Fibroblast of villous mesenchyme (primary cell): ENCODE measurements around the gene TLX2.

GRCh38 chr2:73839549-73840103 lies 10.9 kb downstream of the STAMBP start:
- CAGE, long polyA plus RNA: no peak

DNA sequence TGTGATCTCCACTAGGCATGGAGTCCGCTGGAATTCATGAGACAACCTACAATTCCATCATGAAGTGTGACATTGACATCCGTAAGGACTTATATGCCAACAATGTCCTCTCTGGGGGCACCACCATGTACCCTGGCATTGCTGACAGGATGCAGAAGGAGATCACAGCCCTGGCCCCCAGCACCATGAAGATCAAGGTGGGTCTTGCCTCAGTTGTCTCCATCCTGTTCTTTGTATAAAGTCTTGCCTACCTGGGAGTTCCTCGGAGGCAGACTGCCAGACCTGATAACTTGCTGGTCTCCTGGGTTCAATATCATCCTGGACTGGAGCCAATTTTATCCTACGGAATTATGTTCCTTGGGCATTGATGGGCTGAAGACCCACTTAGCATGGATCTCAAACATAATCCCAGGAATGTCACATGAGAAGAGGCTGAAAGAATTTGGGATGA lies 10.1 kb upstream of the DGUOK start:
- CAGE, long polyA plus RNA: no peak

DNA sequence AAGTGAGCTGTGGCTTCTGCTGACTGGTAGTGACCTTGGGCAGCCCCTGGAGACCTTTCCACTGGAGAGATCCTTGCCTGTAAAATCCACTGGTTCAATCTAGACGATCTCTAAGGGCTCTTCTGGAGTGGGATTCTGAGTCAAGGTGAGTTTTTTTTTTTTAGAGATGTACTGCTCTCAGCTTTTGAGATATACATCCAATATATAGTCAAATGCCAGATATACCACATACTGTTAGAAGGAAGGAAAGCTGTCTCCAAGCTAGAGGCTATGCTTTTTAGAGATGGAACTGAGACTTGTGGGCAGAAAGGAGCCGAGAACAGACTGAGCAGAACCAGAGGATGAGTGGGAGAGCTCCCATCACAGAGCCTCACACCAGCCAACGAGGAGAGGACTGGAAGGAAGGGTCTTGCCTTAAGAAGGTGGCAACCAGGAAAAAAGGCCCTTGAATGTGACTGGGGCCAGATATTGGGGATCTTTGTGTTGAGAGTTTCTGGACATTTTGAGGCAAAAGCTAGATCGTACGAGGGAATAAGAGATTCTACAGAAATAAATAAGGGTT lies 24.7 kb downstream of the DGUOK start:
- CAGE, long polyA plus RNA: no peak

DNA sequence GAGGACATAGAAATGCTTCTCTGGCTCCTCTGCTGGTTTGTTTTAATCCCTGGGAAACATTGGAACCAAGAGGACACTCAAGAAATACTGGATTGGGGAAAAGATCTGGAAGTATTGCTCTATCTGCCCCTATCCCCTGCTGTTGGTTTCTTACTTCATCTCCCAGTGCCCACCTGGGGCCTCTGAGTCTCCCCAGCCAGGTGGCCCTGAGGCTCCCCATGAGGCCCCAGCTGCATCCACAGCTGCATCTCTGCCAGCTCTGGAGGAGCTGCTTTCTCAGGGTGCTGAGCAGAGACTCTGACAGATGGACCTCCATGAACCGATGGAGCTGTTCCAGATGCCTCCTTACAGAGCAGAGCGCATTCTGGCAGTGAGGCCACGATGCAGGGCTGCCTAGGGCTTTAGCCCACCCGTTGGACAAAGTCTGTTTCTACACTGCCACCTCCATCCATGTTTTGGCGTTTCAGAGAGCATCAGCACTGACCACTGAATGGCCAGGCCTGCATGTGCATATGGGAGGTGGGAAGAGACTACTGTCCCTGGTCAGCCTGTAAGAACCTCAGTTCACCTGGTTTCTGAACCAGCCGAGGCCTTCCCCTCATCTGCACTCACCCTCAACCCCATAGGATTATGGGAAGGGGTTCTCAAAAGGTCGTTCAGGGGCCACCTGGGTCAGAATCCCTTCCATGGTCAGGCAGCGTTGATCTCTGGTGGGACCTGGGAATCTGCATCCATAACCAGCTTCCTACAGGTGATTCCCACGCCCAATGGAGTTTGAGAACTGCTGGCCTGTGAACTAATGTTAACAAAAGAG lies 36.5 kb downstream of the TET3 start:
- CAGE, long polyA plus RNA: no peak

GRCh38 chr2:74105872-74106282 lies 41.8 kb downstream of the BOLA3 start:
- CAGE, long polyA plus RNA: no peak

DNA sequence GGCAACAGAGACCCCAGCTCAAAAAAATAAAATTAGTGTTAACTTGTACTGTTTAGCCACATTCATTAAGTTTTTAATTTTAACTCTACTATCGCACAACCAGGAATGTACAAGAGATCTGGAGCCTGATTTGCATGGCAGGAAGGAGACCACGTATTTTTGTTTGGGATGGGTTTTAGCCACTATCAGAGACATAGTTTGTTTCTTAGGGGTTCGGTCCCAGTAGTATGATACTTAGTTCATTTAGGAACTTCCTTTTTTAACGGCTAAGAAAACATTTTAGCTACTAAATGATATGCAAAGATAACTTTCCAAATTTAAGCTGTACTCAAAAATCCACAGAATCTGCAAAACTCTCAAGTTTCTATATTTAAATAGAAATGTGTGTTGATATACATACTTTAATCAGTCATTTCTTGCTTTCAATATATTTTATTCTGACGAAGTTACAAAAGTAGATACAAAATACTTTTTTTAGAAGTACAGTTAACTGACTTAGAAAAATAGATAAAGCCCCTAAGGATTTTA lies 4.5 kb upstream of the BOLA3 start:
- CAGE, long polyA plus RNA: no peak

- CAGE, long polyA plus RNA: no peak
Observed at GRCh38 chr2:74198770-74199416, 478 bp downstream of the MTHFD2 start.

GRCh38 chr2:74349686-74350070 lies 6.5 kb upstream of the SLC4A5 start:
- CAGE, long polyA plus RNA: no peak

DNA sequence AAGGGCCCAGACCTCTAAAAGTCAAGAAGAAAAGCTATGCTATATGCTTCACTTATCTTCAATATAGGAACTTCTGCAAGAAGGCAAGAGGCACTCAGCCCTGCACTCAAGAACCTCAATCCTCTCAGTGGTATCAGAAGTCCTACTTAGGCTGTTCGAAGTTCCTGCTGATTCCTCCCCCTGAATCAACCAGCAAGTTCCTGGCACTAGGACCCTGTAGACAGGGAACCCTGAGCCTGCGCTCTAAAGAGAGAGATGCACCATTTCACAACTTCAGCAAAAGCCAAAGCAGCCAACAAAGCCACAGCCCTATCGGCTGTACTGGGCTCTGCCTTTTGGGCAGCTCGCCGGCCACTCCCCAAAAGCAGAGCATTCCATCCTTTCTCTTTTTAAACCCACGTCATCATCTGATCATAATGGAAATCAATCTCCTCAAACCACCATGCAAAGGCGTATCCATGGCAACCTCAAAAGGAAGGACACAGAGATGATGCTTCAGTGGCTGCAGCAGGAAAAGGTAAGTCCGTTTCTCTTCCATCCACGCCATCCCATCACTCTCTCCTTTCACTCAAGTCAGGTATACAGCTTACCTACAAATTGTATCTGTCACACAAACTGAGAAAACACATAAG lies 5.2 kb upstream of the DCTN1 start:
- CAGE, long polyA plus RNA: no peak

GRCh38 chr2:74503248-74504122 lies 4.0 kb downstream of the PCGF1 start:
- CAGE, long polyA plus RNA: start-site peak on the minus strand at chr2:74503312-74503405, 16 and 19 reads in 2 replicates

- CAGE, long polyA plus RNA: no peak
Observed at GRCh38 chr2:74513847-74514761, at the start of gene TLX2. Gene TLX2 (plus strand): TSS chr2:74514450.

DNA sequence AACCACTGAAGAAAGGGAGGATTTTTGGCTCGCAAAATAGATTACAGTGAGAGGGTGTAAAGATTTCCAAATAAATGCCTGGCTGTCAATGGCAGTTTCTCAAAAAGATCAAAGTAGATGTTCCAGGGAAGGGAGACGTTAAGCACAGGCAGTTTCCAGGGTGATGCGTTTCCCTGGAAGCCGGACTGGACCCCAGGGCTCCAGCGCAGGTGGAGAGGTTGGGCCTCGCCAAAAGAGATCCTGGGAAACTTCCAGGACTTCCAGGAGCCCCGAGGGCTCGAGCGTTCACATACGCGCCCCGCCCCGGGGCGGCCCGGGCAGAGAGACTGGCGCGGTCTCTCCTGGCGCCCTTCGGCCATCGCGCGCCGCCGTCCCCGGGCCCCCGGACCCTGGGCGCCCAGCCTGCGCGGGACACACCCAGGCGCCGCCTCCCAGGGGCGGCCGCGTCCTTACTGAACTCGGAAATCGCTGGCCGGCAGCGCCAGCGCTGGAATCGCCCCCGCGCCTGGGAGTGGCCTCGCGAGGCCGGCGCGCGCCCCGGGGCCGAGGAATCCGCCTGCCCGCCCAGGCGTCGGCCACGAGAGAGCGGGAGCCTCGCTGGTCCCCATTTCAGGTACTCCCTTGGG lies 5.1 kb downstream of the LOXL3 start:
- CAGE, long polyA plus RNA: no peak

GRCh38 chr2:74552255-74553555 lies 1.0 kb downstream of the LOXL3 start:
- CAGE, long polyA plus RNA: no peak

- CAGE, long polyA plus RNA: no peak
Observed at GRCh38 chr2:74695595-74696238, 41.7 kb downstream of the SEMA4F start.

DNA sequence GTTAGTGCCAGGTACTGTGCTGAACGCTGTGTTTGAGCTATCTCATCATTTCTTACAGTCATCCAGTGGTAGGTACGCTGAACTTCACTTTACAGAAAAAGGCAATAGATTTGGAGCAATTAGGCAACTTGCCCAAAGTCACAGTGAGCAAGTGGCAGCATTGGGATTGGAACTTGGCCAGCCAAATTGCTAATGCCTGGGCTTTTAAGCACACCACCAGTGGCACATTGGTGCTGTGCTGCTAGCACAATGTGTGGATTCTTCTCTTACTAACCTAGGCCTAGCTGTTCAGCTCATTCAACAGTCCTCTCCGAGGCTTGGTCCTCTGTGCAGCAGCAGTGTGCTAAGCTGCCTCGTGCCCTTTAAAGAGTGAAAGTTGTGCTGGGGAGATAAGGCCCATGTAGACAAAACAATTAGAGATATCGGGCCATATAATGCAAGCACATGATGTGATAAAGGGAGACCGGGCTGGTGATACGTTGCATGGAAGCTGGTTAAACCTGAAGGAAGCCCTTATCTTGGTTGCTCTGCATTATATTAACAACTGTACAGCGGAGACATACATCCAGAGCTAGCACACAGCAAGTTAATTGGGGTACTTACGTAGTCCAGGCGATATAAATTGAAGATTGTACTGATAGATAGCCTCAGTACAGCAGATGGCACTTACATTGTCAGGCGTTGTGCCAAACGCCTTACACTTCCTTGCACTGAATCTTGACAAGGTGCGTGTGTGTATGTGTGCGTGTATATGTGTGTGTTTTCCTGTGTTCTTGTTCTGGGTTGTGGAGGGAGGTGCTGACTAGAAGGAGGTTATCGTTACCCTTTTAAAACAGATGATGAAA lies 28.4 kb downstream of the HK2 start:
- CAGE, long polyA plus RNA: no peak

- CAGE, long polyA plus RNA: no peak
Observed at GRCh38 chr2:74869296-74870006, 35.5 kb downstream of the HK2 start.

- CAGE, long polyA plus RNA: no peak
Observed at GRCh38 chr2:74881914-74882451, 48.1 kb downstream of the HK2 start.

- CAGE, long polyA plus RNA: no peak
Observed at GRCh38 chr2:74883122-74883526, 49.2 kb downstream of the HK2 start.

DNA sequence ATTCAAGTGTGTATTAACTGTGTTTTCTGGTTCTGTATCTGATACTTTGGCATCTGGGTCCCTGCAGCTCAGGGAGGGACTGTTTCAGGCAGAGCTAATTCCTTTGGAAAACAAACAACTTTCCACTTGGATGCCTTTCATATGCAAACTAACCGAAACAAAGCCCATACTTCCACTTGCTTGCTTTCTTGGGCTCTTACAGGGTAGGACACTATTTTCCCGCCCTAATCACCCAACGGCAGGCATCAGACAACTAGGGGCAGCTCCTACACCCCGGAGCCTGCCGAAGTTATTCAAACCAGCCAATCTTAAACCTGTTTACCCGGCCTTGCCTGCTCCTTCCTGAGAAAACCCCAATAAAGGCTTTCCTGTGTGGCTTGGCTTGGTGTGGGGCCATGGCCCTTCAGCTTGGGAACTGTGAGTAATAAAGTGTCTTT lies 97.7 kb downstream of the POLE4 start:
- CAGE, long polyA plus RNA: no peak

GRCh38 chr2:75522500-75522988 lies 38.2 kb downstream of the EVA1A start:
- CAGE, long polyA plus RNA: no peak